Frontal cortex (tissue), 2 donors: ENCODE measurements around a stretch of chr2.

DNA sequence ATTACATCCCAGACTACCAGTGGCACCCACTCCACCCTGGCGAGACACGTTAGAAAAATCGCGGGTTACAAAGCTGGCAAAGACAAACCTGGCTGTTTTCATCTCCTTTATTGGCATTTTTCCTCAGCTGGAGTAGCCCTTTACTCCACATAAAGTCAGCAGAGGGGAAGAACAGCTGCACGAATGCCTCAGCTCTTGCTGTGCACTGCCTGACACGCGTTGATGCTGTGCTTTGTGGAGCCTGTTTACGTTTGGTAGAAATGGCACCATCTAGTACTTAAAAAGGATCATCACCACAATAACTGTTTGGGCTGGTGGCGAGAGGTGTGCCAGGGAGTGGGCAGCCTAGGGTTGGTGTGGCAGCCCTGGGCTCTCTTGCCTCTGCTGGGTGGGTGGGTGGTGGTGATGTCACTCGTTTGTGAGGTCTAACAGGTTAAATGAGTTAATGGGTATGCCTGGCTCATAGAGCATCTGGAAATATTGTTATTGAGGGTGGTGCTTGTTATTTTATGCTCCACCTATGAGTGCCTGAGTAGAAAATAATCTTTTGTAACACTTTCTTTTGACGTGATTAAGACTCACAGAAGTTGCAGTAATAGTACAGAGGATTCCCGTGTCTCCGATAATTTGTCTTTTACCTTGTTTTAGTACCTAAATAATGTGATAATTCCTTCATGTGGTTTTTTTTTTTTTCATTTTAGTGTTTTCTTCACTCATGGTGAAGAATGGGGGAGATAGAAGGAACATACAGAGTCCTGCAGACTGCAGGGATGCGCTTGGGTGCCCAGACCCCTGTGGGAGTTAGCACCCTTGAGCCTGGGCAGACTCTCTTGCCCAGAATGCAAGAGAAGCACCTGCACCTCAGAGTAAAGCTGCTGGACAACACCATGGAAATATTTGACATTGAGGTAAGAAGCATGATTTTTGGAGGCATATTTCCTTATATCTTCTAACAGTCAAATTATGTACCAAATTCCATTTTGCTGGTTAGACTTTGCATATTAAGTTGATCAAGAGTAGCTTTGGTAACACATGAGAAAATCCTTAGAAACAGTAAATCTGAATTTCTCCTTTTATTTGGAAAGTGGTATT is 16.6 kb downstream of the FARP2 start:
- RAMPAGE, long total RNA: no peak

GRCh38 chr2:241499814-241500512 is 8.4 kb downstream of the STK25 start:
- RAMPAGE, long total RNA: no peak

- RAMPAGE, long total RNA: no peak
These were observed 985 bp upstream of the STK25 start for GRCh38 chr2:241509242-241509896.

GRCh38 chr2:241577338-241577946 is 18.9 kb downstream of the BOK start:
- RAMPAGE, long total RNA: no peak

GRCh38 chr2:241660124-241660633 is 22.7 kb downstream of the ATG4B start:
- RAMPAGE, long total RNA: no peak

GRCh38 chr2:241701670-241701812 is 298 bp upstream of the ING5 start:
- RAMPAGE, long total RNA: no peak

GRCh38 chr2:241743542-241743823 is 9.1 kb downstream of the D2HGDH start:
- RAMPAGE, long total RNA: no peak

DNA sequence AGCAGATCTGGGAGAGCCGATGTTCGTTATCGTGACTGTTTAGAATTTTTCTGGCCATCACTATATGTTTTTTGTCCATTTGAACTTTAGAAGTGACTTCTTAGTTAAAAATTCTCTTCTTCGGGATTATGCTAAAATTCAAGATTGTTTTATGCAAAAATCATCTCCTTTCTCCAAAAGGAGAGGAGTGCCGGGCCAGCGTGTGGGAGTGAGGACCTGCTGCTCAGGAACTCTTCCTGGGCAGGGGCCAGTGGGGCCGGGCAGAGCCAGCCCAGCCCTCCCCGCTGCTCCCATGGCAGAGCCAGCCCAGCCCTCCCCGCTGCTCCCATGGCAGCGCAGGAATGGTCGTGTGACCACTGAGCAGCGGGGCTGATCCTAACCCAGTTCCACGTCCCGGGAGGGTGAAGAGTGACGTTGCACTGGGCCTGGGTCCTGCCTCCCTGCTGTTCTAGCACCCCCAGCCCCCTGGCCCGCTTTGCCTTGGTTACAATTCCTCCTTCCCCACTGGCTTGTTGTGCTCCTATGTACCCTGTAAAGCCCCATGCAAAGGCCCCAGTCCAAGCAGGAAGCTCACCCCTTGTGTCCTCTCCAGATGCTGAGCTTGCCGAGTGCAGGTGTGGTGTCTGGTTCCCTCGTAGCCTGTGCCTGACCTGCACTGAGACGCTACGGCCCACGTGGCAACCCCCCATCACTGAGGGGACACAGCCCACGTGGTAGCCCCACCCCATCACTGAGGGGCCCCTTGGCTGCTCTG is 11.5 kb upstream of the NEU4 start:
- RAMPAGE, long total RNA: no peak

DNA sequence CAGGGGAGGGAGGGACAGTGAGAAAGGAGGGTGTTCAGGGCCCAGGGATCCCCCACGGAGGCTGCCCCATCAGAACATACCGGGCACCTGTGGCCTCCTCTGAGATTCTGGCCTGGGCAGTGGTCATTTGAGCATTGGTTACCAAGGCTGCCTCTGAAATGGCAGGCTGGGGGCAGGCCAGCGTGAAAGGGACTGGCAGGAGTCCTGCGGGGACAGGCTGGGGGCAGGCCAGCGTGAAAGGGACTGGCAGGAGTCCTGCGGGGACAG is 1.5 kb downstream of the NEU4 start:
- RAMPAGE, long total RNA: no peak

GRCh38 chr2:241813578-241814135 is 4.7 kb downstream of the NEU4 start:
- RAMPAGE, long total RNA: no peak

DNA sequence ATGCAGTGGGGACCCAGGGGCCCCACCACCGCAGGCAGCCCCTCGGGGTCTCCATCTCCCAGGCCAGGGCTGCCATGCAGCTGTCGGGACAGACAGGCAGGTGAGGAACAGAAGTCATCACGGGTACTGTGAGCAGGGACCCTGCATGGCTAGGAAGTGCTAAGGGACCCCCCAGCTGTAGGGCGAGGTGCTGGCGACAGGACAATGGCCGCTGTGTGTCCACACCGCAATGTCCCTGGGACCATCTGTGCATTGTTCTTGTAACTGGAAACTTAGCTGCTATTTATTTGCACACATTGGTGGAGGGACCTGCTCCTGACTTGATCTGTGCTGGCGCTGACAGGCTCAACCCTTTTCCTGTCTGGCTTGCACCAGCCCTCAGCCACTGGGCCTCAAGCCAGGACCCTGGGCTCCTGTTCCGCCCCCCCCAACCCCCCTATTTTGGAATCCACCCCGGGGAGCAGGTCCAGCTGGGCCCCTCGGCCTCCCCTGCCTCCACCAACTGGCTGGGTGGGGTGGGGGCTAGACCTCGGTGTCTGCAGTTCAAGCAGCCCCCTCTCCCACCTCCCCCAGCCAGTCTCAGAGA is 3.9 kb downstream of the PDCD1 start:
- RAMPAGE, long total RNA: no peak

- RAMPAGE, long total RNA: no peak
These were observed 97.4 kb upstream of the FAM240C start for GRCh38 chr2:241997553-241998121.

DNA sequence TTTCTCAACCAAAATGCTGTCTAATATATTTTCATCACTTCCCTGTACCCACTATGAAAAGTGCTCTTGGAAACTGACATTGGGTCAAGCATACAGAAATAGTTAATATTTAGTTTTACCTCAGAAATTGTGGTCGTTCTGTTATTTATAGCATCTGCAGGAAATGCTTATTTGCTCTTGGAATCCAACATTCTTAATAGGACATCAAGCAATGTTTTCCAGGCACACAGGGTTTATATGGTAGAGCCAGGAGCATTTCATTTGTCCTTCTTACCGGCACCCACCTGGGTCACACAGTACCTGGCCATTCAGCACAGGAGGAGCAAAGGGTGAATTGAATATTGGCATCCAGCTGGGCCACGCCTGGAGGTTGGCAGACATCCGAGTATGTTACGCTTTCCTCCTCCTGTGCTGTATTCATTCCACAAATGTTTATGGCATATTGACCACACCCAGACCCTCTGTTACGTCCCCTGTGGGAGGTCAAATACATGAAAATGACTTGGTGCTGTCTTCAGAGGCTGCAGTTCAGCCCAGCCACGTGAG is 175.3 kb upstream of the FAM240C start:
- RAMPAGE, long total RNA: no peak

- RAMPAGE, long total RNA: no peak
These were observed 184.3 kb upstream of the FAM240C start for GRCh38 chr2:242084657-242084900.